ENCODE results near the genes GGT1, TPST2 and CRYBA4.

DNA sequence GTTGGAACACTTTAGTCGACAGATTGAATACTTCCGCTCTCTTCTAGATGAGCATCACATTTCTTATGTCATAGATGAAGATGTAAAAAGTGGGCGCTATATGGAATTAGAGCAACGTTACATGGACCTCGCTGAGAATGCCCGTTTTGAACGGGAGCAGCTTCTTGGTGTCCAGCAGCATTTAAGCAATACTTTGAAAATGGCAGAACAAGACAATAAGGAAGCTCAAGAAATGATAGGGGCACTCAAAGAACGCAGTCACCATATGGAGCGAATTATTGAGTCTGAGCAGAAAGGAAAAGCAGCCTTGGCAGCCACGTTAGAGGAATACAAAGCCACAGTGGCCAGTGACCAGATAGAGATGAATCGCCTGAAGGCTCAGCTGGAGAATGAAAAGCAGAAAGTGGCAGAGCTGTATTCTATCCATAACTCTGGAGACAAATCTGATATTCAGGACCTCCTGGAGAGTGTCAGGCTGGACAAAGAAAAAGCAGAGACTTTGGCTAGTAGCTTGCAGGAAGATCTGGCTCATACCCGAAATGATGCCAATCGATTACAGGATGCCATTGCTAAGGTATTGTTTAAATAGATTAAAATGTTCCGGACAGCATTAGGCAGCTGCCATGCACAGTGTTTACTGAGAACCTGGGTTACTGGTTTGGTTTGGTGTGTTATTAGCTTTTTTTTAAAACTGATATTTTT lies 51.9 kb downstream of the SPECC1L start:
- RRBS = no CpG with 5 or more reads among the region's 14 CpGs

GRCh38 chr22:24554083-24554265 lies 964 bp downstream of the GUCD1 start:
- RRBS = no CpG with 5 or more reads among the region's 5 CpGs

- RRBS = no CpG with 5 or more reads among the region's 10 CpGs
Measured at GRCh38 chr22:24602950-24603365, at the start of gene GGT1. TSS of gene GGT1 (plus strand) at chr22:24603193.

GRCh38 chr22:24603366-24603861 lies 421 bp downstream of the GGT1 start:
- RRBS = no CpG with 5 or more reads among the region's 11 CpGs

- RRBS = 4% methylated on average over 16 of the region's 39 CpGs
Measured at GRCh38 chr22:24685623-24686443, 82.8 kb downstream of the GGT1 start.

- RRBS = no CpG with 5 or more reads among the region's 5 CpGs
Measured at GRCh38 chr22:24954208-24954650, 1.7 kb downstream of the KIAA1671 start.

DNA sequence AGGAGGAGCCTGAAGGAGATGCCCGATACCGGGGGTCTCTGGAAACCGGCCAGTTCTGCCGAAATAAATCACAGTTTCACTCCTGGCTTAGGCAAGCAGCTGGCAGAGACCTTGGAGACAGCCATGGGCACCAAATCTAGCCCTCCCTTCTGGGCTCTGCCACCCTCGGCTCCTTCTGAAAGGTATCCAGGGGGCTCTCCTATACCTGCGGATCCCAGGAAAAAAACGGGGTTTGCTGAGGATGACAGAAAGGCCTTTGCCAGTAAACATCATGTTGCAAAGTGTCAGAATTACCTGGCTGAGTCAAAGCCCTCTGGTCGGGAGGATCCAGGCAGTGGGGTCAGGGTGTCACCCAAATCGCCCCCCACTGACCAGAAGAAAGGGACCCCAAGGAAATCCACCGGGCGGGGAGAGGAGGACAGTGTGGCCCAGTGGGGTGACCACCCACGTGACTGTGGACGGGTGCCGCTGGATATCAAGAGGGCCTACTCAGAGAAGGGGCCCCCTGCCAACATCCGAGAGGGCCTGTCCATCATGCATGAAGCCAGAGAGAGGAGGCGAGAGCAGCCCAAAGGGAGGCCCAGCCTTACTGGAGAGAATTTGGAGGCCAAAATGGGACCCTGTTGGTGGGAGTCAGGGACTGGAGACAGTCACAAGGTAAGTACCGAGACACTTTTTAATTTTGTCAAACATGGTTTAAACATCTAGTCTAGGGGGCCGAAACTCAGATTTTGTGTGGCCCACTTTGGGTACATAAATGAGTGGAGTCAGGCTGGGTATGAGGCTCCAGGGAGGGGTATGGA lies 88.6 kb downstream of the KIAA1671 start:
- RRBS = no CpG with 5 or more reads among the region's 18 CpGs

GRCh38 chr22:25111661-25112076 lies 88.0 kb upstream of the CRYBB3 start:
- RRBS = 0% methylated on average over 2 of the region's 15 CpGs

- RRBS = no CpG with 5 or more reads among the region's 7 CpGs
Measured at GRCh38 chr22:25112492-25112811, 87.2 kb upstream of the CRYBB3 start.

DNA sequence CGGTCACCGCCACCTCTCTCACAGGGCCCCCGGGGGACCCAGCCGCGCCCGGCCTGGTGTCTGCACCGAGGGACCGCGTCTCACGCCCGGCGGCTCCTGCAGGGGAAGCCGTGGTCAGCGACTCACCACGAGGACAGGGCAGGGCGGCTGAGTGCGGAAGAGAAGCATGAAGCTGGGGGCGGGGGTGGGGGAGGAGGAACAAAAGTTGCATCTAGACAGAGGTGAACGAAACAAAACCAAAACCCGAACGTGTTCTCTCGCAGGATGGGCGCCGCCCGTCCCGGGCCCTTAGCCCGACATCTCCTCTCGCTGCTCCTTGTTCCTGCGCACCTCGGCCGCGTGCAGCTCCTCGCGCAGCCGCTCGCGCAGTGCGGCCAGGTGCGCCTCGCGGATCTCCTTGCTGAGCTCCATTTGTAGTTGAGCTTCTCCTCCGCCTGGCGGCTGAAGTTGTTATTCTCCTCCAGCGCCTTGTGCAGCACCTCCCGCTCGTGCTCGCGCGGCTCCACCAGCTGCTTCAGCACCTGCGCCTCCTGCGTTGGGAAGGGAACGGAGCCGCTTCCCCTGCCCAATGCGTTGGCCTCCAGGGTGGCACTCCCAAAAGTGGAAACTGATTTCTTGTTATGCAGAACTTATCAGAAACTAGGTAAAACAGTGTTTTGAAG lies 20.5 kb upstream of the CRYBB3 start:
- RRBS = no CpG with 5 or more reads among the region's 54 CpGs

GRCh38 chr22:25282967-25283305 lies 63.5 kb downstream of the CRYBB2 start:
- RRBS = 2% methylated on average over 26 of the region's 38 CpGs

GRCh38 chr22:25493182-25493771 lies 71.2 kb upstream of the GRK3 start:
- RRBS = no CpG with 5 or more reads among the region's 13 CpGs

DNA sequence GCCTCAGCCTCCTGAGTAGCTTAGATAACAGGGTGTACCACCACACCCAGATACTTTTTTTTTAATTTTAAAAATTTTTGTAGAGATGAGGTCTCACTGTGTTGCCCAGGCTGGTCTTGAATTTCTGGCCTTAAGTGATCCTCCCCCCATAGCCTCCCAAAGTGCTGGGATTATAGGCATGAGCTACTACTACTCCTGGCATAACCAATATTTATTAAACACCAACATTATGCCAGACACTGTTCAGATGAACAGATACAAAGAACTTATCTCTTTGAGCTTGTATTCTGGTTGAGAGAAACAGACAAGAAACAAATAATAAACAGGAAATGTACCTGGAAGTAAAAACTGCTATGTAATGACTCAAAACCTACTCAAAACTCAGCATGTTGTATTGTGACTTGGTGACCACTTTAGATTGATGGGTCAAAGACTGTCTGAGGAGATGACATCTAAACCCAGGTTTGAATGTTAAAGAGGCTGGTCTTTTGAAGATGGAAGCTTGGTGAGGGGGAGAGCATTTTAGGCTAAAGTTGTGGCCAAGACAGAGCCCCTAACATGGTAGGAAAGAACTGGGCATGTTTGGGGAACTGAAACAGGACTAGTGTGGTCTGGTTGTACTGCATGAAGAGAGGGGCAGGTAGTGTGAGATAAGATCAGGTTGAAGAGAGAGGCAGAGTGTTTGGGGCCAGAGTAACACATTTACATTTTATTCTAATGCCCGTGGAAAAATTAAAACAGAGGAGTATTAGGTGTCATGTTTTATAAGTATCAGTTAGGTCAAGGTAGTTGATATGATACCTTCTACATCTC lies 85.4 kb upstream of the MYO18B start:
- RRBS = no CpG with 5 or more reads among the region's 1 CpG

DNA sequence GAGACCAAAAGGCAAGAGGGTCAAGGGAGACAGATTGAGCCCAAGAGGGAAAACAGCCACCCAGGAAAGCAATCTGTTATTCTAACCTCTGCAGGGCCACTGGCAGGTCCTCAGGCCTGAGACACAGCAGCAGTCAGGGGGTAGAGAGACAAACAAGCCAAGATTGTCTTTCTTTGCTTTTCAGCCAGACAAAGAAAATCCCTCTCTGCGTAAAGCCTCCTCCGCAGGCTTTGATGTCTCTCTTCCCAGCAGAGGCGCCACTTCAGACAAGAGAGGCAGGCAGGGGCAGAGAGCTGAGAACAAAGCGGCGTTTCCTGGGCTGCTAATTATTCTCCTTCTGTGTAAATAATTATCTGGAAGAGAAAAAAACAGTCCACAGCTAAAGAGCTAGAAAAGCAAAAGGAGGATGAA lies 102.8 kb upstream of the SEZ6L start:
- RRBS = no CpG with 5 or more reads among the region's 5 CpGs

DNA sequence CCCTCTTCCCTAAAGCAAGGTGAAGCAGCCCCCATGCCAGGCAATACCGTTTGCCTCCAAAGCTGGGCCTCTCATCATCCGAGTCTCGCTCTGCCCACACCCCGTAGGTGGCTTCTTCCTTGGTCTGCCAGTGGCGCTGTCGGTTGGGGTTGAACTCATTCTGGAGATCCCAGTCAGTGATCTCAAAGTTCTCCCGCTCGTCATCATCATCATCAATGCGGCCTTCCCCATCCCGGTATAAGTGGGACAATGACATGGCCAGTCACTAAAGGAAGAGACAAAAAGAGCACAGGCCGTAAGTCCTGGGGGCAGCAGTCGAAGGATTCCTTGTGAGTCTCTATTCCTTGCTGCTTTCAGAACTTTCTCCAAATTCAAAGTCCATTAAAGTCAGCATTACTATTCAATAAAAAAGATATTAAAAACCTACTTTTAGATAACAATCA lies 2.2 kb downstream of the TFIP11 start:
- RRBS = no CpG with 5 or more reads among the region's 12 CpGs

- RRBS = no CpG with 5 or more reads among the region's 2 CpGs
Measured at GRCh38 chr22:26518416-26518615, 6.0 kb upstream of the TFIP11 start.

- RRBS = no CpG with 5 or more reads among the region's 11 CpGs
Measured at GRCh38 chr22:26550172-26551303, 38.3 kb upstream of the TFIP11 start.

GRCh38 chr22:26590013-26590666 lies at the start of gene TPST2:
TSS of gene TPST2 (minus strand) at chr22:26590132.
- RRBS = under 1% methylated on average over 14 of the region's 47 CpGs

- RRBS = no CpG with 5 or more reads among the region's 7 CpGs
Measured at GRCh38 chr22:26621815-26622331, at the start of gene CRYBA4. TSS of gene CRYBA4 (plus strand) at chr22:26621963.

DNA sequence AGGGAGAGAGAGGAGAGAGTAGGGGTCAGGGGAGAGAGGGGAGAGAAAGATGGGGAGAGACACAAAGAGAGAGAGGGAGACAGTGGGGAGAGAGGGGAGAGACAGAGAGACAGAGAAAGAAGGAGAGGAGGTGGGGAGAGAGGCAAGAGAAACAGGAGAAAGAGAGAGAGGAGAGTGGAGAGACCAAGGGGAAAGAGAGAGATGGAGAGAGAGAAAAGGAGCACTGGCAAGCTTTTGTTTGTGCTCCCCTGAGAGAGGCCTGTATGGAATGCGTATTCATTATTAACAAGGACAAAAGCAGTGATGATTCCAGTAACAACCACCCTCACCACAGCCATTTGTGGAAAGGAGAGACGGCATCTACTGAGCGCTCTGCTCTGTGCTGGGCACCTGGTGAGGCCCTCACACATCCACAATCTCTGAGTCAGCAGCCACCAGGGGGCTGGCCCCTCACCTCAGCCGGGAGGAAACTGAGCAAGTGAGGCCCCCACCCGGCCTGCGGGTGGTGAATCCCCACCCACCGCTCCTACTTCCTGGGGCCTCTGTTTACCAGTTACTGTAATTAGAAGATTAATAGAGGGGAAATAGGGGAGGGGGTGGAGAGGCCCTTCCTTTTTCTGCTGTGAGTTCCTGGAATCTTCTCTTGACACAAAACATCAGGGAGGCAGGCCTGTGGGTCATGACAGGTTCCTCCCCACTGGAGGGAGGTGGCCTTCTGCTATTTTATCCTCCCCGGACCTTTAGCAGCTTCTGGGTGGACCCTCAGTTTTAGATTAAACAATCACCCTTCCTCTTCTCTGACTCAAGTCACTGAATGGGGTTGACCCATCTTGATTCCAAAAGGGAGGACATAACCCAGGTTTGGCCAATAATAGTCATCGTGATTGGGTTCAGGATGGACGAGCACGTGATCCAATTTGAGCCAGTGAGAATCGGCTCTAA lies 21.1 kb downstream of the CRYBA4 start:
- RRBS = no CpG with 5 or more reads among the region's 12 CpGs